Tibial nerve (tissue), 3 donors: ENCODE measurements around the genes TRPM3, C9orf85 and ANXA1.

DNA sequence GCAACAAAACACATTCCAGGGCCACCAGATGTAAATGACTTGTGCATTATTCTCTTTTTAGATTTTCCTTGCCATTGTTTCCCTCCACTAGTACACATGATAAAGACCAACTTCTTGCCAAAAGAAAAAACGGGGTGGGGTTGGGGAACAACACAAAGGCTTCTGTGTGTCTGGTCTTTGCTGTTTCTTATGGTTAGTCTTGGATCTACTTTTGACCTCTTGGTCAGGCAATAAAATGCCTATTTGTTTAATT, 56.6 kb upstream of the KLF9 start:
- PRO-cap = no peak
- RAMPAGE, long total RNA, 3 experiments = no peak in any of the 3 experiments

DNA sequence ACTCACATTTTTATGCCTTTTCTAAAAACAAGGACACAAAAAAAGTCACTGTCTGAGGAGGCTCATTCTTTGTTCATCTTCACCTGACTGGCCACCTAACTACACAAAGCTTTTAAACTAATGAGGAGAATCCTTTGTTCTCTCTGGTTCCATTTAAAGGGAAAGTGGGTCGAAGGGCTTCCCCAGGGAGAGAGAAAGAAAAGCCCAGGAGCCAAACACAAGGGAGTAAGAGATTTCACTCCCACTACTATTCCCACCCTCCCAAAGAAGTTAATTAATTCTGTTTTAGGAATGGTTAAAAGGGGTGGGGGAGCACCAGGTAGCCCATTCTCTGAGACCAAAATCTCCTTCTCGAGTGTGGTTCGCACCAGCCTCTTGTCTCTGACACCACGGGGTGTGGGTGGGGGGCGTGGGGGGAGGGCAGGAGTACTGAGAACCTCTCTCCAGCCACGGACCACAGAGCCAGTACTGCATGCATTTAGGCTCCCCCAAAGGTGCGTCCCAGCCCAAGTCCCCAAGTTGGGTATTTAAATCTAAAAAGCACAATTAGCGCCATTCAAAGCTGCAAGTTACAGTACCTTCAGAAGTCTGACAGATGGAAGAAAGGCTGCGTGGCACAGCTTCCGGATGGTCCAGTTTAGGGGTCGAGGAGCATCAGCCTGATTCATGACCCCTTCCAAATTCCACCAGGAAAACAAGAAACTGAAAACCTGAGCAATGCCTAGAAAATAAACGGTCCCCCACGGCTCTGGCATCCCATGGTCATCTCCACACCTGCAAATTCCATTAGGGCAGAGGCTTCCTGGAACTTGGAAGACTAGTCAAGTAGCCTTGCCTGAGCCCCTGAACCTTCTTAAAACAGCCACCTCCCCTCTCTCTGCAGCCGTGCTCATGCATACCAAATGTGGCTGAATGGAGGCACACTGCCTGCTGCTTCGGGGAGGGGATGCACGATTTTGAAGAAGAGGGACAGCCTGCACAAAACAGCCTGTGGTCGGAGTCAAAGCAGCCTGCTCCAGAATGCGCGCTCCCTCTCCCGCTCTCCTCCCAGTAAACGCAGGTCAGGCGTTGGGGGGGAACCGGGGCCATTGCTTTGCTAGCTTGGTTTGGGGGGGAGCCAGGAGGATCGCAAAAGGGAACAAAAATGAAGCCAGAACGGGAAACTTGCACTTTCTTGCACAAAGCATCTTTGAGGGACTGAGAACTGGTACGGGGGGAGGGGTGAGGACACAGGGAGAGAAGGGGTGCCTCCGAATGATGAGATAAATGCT, at the start of gene TRPM3:
TSS of gene TRPM3 (minus strand) at position 1,022 of the 1,271 bp plus-strand sequence.
- PRO-cap = no peak
- RAMPAGE, long total RNA, 3 experiments = no peak in any of the 3 experiments

GRCh38 chr9:71684725-71685109, 83.6 kb downstream of the CEMIP2 start:
- PRO-cap = no peak
- RAMPAGE, long total RNA, 3 experiments = no peak in any of the 3 experiments

GRCh38 chr9:71711870-71712166, 56.5 kb downstream of the CEMIP2 start:
- PRO-cap = no peak
- RAMPAGE, long total RNA, 3 experiments = no peak in any of the 3 experiments

- PRO-cap = no peak
- RAMPAGE, long total RNA, 3 experiments = no peak in any of the 3 experiments
Measured at GRCh38 chr9:71734841-71735186, 33.5 kb downstream of the CEMIP2 start.

GRCh38 chr9:71758602-71759186, 9.6 kb downstream of the CEMIP2 start:
- PRO-cap = no peak
- RAMPAGE, long total RNA, 3 experiments = no peak in any of the 3 experiments

GRCh38 chr9:71783080-71783656, 14.9 kb upstream of the CEMIP2 start:
- PRO-cap = no peak
- RAMPAGE, long total RNA, 3 experiments = no peak in any of the 3 experiments

DNA sequence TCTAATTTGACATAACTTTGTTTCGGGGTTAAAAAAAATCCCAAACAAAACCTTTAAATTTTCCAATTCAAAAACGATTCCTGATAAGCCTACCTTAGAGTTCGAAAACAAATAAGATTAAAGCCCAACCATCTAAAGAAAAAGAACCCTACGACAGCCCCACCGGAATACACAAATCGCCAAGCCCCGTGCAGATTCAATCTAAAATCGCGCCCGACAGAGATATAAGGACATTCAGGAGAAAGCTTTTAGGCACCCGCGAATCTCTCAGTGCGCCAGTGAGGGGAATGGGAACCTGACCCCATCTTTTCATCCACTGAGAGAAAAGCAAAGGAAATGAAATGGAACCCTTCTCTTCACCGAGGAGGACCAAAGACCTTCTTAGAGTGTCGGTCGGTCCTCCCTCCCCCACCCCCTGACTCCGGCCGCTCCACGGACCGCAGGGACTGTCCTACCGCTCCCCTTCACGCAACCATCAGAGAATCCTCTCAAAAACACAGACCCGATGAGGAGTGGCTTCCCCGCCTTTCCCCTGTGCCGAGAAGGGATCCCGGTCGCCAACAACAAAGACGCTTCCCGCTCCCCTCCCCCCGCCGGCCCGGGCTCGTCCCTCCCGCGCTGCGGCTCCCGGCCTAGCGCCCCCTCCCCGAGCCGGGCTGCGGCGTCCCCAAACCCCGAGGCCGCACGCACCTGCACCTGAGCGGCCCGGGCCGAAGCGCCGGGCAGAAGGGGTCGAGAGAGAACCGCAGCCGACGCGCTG, 869 bp downstream of the ABHD17B start:
- PRO-cap = bidirectional peak, plus-strand start at position 567 of the sequence, minus-strand start at position 536 of the sequence
- RAMPAGE, long total RNA, 3 experiments = no peak in any of the 3 experiments

DNA sequence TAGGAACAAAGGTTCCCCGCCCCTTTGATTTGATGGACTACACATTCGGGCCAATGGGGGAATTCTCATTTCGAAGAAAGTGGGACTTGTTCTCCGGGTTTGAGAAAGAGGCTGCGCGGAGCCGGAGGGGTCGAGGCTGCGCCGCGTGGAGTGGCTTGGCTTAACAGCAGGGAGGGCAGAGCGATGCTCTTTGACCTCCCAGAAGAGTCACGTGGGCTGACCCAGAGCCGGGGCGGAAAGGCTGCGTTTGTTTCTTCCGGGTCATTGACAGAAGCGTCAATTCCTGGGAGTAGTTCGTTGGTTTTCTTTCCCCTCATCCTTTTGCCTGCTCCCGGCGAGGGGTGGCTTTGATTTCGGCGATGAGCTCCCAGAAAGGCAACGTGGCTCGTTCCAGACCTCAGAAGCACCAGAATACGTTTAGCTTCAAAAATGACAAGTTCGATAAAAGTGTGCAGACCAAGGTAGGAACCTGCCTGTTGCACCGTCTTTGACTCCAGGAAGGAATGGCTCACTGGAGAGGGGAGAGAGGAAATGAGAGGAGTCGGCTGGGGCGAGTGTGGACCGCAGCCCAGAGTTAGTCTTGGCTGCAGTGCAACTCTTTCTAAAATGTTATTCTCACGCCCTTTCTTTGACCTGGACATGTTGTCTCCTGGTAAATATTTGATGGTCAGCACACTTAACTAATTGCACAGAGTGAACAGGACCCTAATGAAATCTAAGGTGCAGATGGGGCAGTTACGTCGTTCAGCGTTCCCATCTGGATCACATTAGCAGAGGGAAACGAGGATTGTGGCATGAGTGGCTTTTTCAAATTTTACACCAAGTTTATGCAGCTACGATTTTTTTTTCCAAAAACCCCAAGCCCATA, at the start of gene C9orf85:
TSS of gene C9orf85 (plus strand) at position 264 of the 868 bp plus-strand sequence.
- PRO-cap = bidirectional peak, plus-strand start at position 105 of the sequence, minus-strand start outside the sequence; unidirectional peak, plus-strand start at position 270 of the sequence
- RAMPAGE, long total RNA, 3 experiments = start-site peak on the plus strand in 2 of 3 experiments, centred at positions 262 to 268 of the sequence, 76 to 141 reads per replicate

DNA sequence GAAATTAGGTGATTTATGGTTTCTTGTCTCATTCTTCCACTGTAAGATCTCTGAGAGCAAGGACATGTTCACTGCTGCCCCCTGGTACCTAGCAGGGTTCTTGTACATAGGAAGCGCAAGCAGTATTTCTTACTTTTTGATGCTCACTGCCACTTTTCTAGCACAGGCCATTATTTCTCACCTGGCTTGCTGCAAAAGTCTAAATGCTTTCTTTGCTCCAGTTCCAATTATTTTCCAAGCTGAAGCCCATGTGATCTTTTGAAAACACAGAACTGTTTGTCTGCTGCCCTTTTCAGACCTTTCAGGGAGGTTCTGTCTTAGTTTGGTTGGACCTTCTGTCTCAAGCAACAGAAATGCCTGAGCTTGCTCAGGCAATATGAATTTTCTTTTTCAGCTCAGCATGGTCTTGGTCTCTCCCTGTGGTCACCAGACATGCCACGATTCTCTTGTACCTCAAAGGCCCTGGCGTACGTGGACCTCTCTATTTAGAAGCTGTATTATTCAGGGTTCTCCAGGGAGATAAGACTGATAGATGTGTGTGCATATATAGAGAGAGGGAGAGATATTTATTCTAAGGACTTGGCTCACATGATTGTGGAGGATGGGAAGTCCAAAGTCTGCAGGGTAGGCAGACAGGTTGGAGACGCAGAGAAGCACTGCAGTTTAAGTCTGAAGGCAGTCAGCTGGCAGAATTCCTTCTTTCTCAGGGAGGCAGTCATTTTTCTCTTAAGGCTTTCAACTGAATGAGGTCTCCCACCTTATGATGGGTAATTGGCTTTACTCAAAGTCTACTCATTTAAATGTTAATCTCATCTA, 16.5 kb downstream of the C9orf57 start:
- PRO-cap = no peak
- RAMPAGE, long total RNA, 3 experiments = no peak in any of the 3 experiments

DNA sequence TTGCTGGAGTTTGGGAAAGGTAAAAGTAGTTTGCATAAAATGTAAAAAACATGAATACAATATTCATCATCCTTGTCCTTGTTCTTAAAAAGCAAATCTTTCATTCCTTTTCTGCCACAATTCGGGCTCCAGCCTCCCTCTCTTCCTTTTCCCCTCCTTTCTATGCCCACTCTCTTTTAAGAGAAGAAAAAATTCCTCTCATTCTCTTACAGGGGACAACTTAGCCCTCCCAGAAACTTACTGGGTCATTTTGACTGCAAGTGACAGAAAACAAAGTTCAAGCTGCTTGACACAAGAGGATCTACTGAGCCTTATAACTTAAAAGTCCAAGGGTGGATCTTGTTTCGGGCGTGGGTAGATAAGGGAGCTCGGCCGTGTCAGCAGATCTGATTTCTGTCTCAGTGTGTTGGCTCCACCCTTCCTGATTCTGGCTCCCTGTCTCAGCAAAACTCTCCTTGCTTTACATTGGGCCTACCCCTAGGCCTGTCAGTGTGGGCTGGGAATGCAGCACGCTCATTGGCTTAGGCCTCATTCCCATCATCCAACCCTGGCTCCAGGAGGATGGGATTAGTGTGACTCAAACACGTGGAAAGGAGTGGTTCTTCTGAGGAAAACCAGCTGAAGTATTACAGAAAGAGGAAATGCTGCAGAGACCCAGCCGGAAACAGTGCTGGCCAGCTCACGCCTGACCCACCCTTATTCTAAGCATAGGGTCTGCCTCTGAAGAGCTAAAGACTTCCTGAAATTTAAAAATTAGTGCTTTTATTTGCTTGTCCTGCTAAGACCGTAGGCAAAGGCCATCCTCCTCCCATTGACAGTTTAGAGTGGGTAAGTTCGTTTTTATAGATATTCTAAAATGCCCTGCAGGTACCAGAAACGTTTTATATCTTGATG, 60.0 kb downstream of the ZFAND5 start:
- PRO-cap = bidirectional peak, plus-strand start at position 631 of the sequence, minus-strand start at position 434 of the sequence
- RAMPAGE, long total RNA, 3 experiments = start-site peak on the plus strand in 2 of 3 experiments, centred at positions 633 to 643 of the sequence, 8 to 23 reads per replicate

DNA sequence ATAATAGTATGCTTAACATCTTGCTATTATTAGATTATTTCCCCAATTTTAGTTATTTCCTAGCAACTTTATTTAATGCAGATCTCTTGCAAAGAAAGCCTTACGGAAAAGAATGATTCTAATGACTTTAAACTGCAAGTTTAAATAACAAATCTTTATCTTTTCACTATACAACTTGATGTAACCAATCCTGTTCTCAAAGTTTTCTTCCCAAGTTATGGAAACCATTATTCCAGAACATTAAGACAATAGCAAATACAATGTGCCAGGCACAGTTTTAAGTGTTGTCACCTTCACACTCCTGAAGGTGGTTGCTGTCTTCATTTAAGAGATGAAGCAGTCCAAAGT, 12.5 kb downstream of the ZFAND5 start:
- PRO-cap = no peak
- RAMPAGE, long total RNA, 3 experiments = no peak in any of the 3 experiments

GRCh38 chr9:72579225-72579737, 57.9 kb downstream of the TMC1 start:
- PRO-cap = no peak
- RAMPAGE, long total RNA, 3 experiments = no peak in any of the 3 experiments

GRCh38 chr9:72925314-72925837, 27.5 kb downstream of the ALDH1A1 start:
- PRO-cap = unidirectional peak, minus-strand start at chr9:72925588
- RAMPAGE, long total RNA, 3 experiments = no peak in any of the 3 experiments

DNA sequence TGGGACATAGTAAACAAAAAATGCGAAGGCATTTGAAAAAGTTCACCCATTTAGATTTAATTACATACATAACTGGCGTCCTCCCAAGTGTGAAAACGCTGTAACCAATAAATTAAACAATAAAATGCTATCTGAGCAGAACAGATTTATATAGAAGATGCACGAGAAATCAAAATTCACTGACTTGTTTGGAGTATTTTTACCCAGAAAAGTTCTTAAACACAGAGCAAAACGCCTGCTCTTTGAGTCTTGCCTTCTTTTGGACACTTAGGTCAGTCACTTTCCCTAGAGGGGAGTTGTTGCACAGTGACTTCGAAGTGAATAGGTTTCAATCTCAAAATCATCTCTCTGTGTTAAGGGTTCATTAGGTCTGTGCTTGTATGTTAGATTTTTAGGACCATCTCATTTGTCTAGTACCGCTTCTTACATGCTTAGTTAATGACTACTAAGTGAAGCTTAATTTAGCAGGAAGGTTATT, 1.9 kb downstream of the ALDH1A1 start:
- PRO-cap = no peak
- RAMPAGE, long total RNA, 3 experiments = no peak in any of the 3 experiments

- PRO-cap = no peak
- RAMPAGE, long total RNA, 3 experiments = no peak in any of the 3 experiments
Measured at GRCh38 chr9:73038212-73039160, 85.6 kb upstream of the ALDH1A1 start.

DNA sequence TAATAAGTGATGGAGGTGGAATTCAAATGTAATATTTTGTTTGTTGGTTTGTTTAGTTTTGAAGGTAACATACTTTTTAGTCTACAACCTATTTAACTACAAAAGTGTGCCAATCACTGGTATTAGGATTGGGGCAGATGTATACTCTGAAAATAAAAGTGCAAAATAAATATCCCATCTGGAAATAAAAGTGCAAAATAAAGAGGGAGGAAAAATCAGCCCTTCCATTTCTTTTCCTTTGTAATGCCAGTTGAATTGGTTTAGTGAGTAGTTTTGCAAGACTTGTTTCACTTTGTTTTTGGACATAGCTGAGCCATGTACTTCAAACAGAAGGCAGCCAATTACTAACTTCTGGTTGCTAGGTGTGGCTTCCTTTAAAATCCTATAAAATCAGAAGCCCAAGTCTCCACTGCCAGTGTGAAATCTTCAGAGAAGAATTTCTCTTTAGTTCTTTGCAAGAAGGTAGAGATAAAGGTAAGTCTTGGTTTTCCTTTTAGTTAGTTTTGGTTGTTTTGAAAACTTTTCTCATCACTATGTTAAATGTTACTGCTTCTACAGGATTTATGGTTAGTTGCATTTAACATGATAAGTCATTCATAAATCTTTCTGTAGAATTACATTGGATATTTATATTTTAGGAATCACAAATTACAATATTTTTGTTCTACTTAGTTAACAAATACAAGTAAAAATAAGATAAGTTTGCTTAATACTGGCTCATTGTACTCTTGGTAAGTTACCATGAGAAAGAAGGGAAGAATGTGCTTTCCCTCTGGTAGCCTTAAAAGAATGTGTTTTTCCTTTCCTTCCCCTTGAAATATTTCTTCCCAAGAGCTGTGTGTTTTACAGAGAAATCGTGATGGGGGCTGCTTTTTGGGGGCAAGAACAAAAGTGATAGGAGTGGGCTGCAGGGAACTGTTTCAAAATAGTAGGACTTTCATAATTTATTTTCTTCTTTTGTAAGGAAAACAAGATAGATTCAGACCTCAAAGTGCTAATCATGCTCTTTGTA, at the start of gene ANXA1:
TSS of gene ANXA1 (plus strand) at position 415 of the 1,012 bp plus-strand sequence.
- PRO-cap = bidirectional peak, plus-strand start at position 415 of the sequence, minus-strand start at position 294 of the sequence
- RAMPAGE, long total RNA, 3 experiments = start-site peak on the plus strand in 3 of 3 experiments, centred at positions 396 to 415 of the sequence, 1,476 to 2,696 reads per replicate

DNA sequence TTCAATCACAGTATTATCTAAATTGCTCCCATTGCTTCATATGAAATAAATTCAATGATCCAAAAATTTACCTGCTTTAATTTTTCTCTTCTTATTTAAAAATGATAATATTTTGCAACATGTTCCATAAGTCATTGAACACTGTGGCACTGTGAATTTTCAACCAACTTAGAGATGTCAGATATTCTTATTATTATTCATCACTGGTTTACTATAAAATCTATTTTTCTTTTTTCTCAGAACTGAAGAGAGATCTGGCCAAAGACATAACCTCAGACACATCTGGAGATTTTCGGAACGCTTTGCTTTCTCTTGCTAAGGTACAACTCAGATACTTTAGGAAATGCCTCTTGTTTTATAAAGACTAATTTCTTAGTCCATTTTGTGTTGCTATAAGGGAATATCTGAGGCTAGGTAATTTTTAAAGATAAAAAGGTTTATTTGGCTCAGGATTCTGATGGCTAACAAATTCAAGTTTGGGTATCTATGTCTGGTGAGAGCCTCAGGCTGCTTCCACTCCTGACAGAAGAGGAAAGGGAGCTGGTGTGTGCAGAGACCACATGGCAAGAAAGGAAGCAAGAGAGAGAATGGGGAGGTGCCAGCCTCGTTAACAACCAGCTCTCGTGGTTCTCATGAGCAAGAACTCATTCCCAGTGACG, 11.0 kb downstream of the ANXA1 start:
- PRO-cap = no peak
- RAMPAGE, long total RNA, 3 experiments = start-site peak on the plus strand in 1 of 3 experiments, centred at position 265 of the sequence, 166 reads per replicate

- PRO-cap = no peak
- RAMPAGE, long total RNA, 3 experiments = no peak in any of the 3 experiments
Measured at GRCh38 chr9:73596799-73597369, 445.2 kb downstream of the ANXA1 start.

DNA sequence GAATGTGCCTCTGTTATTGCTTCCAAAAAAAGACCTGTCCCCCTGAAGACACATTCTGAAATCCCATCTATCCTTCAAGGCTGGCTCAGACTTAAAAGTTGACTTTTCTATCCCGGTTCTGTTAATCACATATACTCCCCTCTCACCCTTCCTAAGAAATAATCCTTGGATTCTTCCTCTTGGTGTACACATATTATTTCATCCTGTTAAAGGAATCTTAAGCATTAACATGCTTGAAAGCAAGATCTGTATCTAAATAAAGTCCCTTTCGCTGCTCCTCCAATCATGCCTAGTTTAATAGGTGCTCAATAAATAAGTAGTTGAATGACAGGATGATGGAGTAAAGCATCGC, 217.4 kb upstream of the RORB start:
- PRO-cap = no peak
- RAMPAGE, long total RNA, 3 experiments = no peak in any of the 3 experiments